ENCODE measurements around a stretch of chr20.

DNA sequence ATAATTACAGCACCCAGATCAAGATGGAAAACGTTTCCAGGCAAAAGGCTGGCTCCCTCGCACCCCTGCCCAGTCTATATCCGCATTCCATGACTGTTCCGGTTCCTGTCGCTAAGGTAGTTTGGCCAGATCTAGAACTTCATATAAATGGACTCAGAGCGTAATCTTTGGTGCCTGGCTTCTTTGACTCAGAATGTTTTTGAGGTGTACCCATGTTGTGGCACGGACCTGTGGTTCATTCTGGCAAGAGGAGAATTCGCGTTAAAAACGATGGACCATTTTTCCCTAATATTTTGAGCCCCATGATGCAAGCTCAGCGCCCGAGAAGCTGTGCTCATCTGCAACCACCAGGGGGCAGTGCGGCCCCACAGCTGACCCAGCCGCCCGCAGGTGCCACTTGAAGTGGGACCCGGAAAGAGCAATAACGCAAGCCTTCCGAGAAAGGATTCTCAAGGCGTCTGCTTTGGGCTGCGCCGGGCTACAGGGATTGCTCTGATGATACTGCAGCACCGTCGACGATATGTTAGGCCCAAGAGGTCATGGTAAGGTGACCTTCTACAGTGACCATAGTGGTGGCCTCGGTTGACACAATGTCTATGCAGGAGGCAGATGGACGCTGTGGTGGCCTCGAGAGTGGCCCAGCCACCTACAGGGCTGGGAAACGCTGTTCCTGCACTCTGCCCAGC lies 160.2 kb downstream of the ZMYND8 start:
- PRO-cap, 3 experiments = no peak in any of the 3 experiments
- RAMPAGE, long total RNA, 4 experiments = no peak in any of the 4 experiments
- RRBS = 15% methylated on average over 6 of the region's 28 CpGs

DNA sequence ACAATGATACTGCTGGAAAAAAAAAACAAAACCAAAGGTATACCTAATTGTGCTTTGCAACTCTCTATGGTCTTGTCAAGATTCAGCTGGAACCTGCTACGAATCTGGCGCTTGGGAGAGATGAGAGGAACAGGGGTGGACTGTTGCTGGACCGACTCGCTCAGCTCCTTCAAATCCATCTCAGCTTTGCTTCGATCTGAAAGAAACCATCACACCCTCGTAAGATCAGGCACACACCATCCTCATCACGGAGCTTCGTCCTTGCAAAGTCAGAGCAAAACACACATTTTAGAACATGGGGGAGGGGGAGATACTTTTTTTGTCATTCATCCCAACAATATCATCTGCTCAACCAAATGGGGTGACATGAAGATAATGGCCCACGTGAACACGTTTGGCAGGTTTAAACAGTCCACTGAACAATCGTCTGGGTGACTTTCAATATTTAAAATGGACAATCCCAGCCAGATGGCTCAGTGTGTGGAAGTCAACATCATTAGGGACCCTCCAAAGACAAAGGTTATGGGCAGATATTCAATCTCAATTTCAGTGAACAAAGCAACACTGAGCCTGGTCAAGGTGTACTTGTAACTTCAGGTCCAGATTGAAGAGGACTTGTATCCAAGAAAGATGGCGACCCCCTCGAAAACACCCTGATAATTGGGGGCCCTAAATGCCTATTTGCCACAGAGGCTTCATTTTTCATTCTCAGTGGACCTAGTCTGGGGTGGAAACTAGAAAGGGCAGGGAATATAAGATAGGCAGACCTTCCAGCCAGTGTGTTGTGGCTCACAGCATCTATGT lies 107.1 kb downstream of the ZMYND8 start:
- PRO-cap, 3 experiments = no peak in any of the 3 experiments
- RAMPAGE, long total RNA, 4 experiments = no peak in any of the 4 experiments
- RRBS = no CpG with 5 or more reads among the region's 13 CpGs

DNA sequence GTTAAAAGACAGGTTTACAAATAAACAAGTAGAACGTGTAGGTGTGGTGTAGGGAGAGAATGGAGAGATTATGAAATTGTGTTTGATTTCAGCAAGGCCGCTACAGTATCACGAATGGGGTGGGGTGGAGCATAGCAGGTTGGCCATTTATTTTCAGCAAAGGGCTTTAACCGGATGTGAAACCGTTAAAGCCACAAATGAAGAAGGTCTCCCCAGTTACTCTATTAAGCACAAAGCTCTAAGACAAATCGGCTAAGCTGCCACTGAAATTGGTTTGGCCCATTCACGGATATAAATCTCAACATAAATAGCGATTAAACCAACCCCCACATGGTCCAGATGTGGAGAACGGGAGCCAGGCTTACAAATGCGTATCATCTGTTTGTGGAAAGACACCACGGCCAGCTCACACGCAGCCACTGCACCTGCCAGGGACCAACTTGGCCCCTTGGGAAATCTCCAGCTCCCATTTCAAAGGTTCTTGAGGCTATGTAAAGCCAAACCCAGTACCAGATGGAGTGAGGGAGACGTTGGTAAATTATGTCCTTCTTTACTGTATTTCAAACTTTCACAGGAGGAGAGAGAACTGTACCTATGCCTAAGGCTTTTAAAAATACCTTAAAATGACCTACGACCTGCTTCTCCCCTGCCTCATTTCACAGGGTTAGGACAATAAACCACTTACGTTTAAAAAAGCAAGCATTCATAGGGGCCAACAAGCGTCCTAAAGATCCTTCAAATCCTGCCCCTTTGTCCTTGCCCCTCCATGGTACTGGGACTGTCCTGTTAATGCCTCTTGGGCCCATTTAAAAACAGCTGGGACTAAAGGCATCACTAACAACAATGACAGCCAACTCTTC lies 93.8 kb downstream of the ZMYND8 start:
- PRO-cap, 3 experiments = no peak in any of the 3 experiments
- RAMPAGE, long total RNA, 4 experiments = no peak in any of the 4 experiments
- RRBS = no CpG with 5 or more reads among the region's 16 CpGs

DNA sequence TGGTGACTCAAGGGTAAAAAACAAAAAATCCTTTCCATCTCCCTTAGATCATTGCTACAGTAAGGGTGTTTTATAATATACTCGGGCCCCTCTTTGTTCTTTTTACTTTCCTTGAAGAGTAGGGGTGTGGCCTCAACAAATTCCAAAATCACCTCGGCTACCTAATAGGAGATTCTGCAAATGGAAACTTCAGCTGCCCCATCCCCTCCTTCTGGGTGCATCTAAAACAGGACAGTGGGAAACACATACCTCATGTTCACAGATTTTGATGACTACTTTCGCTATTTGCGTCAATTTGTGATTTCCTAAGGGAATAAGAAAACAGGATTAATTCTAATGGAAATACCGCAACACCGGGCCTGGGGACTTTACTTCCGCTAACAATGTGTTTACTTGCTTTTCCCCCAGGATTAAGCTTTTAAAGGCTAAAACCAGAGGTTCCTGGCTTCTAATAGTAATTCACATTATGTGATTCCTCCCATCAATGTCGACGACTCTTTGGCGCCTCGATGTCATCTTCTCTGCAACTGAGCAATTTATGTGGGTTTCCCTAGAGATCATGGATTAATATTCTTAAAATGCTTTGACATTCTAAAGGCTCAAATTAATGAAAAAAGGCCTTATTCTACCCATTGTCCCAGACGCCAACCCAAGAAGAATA lies 69.4 kb downstream of the ZMYND8 start:
- PRO-cap, 3 experiments = no peak in any of the 3 experiments
- RAMPAGE, long total RNA, 4 experiments = no peak in any of the 4 experiments
- RRBS = no CpG with 5 or more reads among the region's 12 CpGs

DNA sequence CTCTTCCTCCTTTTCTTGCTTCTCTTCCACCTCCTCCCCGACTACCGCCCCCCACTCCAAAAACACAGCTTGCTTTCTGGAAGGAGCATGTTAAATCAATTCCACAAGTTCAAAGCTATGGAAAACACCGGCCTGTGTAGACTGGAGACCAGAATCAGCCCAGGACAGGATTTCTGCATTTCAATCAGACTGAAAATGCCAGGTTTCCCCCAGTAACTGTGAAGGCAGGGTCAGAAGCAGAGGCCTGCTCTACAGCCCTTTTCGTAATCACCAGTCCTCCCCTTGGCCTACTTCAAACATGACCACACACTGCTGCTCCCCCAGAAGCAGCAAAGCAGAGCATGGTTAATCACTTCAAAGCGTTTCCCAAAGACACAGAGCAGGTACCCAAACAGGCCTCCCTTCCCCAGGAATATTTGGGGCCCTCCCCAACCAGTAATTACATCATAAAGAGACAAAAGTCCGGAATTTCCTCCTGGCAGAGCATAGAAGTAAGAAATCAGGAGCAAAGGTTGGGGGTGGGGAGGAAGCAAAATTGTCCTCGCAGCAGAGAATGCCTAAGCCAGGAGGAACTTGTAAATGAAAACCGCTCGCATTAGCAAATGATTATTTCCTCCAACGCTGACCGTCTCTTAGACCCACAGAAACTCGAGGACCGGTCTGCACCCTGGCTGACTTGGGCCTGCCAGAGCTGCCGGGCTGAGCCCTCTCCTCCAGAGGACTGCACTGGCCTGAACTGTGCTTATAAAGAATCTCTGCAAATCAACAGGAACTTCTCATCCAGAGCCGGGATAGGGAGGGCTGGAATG lies 38.3 kb downstream of the ZMYND8 start:
- PRO-cap, 3 experiments = peak in 3 of 3 experiments; most common plus-strand start position 212 of the sequence (in 2); most common minus-strand start position 715 of the sequence (in 2)
- RAMPAGE, long total RNA, 4 experiments = start-site peak on the minus strand in 2 of 4 experiments, centred at positions 724 to 741 of the sequence, 10 to 42 reads per replicate
- RRBS = 9% methylated on average over 2 of the region's 15 CpGs

- PRO-cap, 3 experiments = no peak in any of the 3 experiments
- RAMPAGE, long total RNA, 4 experiments = no peak in any of the 4 experiments
- RRBS = no CpG with 5 or more reads among the region's 10 CpGs
Measured at GRCh38 chr20:47340647-47341291, 15.7 kb downstream of the ZMYND8 start.

- PRO-cap, 3 experiments = peak in 2 of 3 experiments; most common plus-strand start chr20:47349888 (in 2); most common minus-strand start chr20:47349600 (in 1)
- RAMPAGE, long total RNA, 4 experiments = no peak in any of the 4 experiments
- RRBS = no CpG with 5 or more reads among the region's 9 CpGs
Measured at GRCh38 chr20:47349303-47350042, 7.0 kb downstream of the ZMYND8 start.

DNA sequence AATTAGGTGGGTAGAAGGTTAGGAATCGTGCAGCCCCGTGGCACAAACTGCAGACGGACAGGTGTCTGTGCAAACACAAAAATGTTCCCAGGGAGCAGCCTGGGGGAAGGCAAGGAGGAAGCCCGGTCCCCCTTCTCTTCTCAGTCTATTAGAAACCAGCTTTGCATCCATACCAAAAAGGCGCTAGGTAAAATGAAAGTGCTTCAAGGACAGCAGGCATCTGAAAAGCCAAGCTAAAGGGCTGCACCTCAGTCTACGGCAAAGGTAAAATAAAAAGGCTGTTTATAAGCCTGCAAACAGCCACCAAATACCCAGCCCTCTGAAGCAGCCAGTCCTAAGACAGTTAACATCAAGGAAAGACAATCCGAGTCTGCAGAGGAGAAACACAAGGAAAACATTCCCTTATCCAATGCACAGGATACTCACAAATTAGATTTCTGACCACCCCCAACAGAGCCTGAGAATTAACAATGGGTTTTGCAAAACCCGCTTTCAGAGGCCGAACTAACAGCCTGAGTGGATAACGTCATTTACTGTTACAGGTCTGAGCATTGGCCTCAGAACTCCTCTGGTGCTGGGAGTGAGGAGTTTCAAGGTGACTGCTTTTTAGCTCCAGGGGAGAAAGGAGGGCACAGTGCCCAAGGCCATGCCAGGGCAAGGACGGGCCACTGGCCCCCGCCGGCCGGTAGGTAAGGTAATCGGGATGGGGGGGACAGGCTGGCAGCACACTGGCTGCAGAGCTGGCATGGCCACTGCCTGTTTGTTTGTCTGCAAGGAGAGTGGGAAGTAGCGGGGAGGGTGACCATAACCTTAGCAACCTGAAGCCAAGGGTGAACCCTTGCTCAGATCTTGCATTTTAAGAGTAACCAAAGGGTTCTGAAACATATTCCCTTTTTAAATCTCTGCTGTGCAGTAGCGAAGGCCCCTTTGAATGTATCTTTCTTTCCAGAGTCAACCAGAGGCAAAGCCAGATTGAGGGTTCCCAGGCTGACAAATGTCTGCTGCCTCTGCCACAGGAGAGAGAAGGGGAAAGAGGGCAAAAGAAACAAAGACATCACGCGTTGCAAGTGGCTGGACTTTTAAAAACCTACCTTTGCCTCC lies 4.1 kb downstream of the ZMYND8 start:
- PRO-cap, 3 experiments = peak in 3 of 3 experiments; most common plus-strand start position 697 of the sequence (in 3); most common minus-strand start position 532 of the sequence (in 3)
- RAMPAGE, long total RNA, 4 experiments = start-site peak on the plus strand in 4 of 4 experiments, centred at positions 569 to 573 of the sequence, 5 to 38 reads per replicate; start-site peak on the minus strand in 2 of 4 experiments, centred at positions 504 to 519 of the sequence, 14 to 27 reads per replicate
- RRBS = no CpG with 5 or more reads among the region's 19 CpGs

GRCh38 chr20:47358657-47359480 lies 2.4 kb upstream of the ZMYND8 start:
- PRO-cap, 3 experiments = peak in 3 of 3 experiments; most common plus-strand start chr20:47359376 (in 3); most common minus-strand start chr20:47358858 (in 3)
- RAMPAGE, long total RNA, 4 experiments = no peak in any of the 4 experiments
- RRBS = no CpG with 5 or more reads among the region's 17 CpGs

- PRO-cap, 3 experiments = peak in 2 of 3 experiments; most common minus-strand start chr20:47493559 (in 2)
- RAMPAGE, long total RNA, 4 experiments = no peak in any of the 4 experiments
- RRBS = no CpG with 5 or more reads among the region's 2 CpGs
Measured at GRCh38 chr20:47493496-47494153, 8.1 kb upstream of the NCOA3 start.

GRCh38 chr20:47686392-47687106 lies 98.7 kb downstream of the SULF2 start:
- PRO-cap, 3 experiments = no peak in any of the 3 experiments
- RAMPAGE, long total RNA, 4 experiments = no peak in any of the 4 experiments
- RRBS = 89% methylated on average over 1 of the region's 23 CpGs

DNA sequence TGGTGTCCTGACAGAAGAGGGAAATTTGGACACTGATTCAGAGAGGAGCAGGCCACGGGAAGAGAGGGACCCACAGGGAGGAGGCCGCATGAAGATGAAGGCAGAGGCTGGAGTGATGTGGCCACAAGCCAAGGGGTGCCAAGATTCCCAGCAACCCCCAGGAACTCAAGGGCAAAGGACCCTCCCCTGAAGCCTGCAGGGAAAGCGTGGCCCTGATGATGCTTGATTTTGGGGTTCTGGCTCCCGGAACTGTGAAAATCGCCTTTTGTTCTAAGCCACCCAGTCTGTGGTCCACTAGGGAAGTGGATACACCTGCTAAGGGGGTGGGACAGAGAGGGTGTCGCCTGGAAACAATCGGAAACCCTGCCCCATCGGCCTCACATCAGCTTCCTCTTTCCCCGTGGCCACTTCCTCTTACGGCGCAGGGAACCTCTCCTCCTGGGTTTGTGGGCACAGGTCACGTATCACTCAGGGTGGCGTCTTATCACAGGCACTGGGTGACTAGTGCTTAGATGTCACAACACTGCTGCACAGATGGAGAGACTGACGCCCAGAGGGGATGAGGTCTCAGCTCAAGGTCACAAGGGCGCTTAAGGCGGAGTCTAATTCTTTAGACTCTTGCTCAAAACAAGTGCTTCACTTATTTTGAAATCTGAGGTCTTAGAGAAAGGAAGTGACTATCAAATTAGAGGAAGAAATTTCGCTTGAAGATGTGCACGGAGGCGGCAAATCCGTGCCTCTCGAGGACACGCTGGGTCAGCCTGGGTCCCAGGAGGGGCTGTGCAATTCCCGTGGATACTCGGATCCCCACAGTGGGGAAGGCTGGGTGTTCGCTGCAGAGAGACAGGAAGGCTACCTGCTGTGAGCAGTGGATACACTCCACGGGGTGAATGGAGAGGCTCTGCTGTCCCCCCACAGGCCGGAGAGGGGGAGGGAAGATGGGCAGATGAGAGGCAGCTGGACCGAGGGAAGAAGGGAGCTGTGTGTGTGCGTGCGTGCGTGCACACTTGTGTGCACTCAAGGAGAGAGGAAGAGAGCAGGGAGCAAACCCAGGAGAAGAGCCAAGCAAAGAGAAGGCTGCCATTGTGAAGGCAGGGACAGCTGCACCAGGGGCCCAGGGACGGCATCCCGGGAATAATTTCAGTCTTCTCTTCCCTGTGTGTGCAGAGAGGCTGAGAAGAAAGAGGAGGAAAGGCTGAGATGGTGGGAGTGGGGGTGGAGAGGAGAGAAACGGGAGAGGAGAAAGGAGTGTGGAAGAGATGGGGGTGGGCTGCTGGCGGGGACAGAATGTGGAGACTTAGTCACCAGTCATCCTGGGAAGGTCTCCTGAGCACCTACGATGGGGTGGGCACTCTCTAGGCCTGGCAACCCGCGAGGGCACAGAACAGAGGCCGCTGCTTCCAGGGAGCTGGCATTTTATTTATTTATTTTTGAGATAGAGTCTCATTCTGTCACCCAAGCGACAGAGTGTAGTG lies 57.5 kb downstream of the SULF2 start:
- PRO-cap, 3 experiments = peak in 1 of 3 experiments; most common plus-strand start position 643 of the sequence (in 1)
- RAMPAGE, long total RNA, 4 experiments = no peak in any of the 4 experiments
- RRBS = no CpG with 5 or more reads among the region's 40 CpGs

GRCh38 chr20:48126408-48126834 lies 341.1 kb upstream of the SULF2 start:
- PRO-cap, 3 experiments = no peak in any of the 3 experiments
- RAMPAGE, long total RNA, 4 experiments = no peak in any of the 4 experiments
- RRBS = no CpG with 5 or more reads among the region's 5 CpGs

- PRO-cap, 3 experiments = no peak in any of the 3 experiments
- RAMPAGE, long total RNA, 4 experiments = no peak in any of the 4 experiments
- RRBS = no CpG with 5 or more reads among the region's 10 CpGs
Measured at GRCh38 chr20:48192237-48192644, 407.0 kb upstream of the SULF2 start.

DNA sequence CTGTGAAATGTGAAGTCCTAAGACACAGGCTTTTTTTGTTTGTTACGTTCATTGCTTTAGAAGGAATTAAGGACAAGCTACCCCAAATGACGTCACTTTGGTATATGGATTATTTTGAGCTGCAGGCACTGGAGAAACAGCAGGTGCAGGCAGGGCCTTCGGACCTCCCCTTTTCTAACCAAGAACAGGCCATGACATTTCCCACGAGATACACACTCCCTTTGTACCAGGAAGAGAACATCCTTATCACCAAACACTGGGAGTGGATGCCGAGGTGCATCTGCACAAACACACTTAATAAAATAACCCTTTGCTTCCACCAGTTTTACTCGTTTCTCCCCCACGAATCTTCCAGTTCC lies 418.0 kb upstream of the SULF2 start:
- PRO-cap, 3 experiments = no peak in any of the 3 experiments
- RAMPAGE, long total RNA, 4 experiments = no peak in any of the 4 experiments
- RRBS = no CpG with 5 or more reads among the region's 7 CpGs

- PRO-cap, 3 experiments = no peak in any of the 3 experiments
- RAMPAGE, long total RNA, 4 experiments = no peak in any of the 4 experiments
- RRBS = no CpG with 5 or more reads among the region's 7 CpGs
Measured at GRCh38 chr20:48247786-48248227, 462.5 kb upstream of the SULF2 start.

DNA sequence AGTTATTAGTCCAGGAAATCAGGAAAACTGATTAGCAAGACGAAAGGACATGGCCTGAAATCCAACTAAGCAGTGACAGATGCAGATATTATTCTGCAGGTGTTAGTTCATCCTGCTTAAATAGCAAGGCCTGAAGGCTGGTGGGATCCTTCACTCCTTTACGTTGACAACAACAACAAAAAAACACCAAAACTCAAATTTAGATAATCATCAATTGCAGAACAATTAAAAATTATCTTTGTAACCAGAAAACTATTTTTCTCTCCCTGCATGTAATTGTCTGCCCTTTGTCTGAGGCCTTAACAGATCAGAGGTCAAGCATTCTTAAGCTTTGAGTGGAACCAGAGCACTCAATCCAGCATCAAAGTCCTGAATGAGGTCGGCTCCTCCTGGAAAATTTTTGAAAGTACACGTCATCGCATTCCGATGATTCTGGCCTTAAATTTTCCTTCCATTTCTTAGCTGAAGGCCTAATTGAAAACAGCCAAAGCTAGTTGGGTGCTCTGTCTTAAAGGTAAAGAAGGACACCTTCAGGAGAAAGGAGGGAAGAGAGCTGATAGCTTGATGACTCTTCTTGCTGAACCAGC lies 510.1 kb upstream of the SULF2 start:
- PRO-cap, 3 experiments = no peak in any of the 3 experiments
- RAMPAGE, long total RNA, 4 experiments = no peak in any of the 4 experiments
- RRBS = no CpG with 5 or more reads among the region's 6 CpGs

GRCh38 chr20:48372724-48373431 lies 454.9 kb downstream of the PREX1 start:
- PRO-cap, 3 experiments = no peak in any of the 3 experiments
- RAMPAGE, long total RNA, 4 experiments = no peak in any of the 4 experiments
- RRBS = no CpG with 5 or more reads among the region's 33 CpGs

- PRO-cap, 3 experiments = no peak in any of the 3 experiments
- RAMPAGE, long total RNA, 4 experiments = no peak in any of the 4 experiments
- RRBS = no CpG with 5 or more reads among the region's 9 CpGs
Measured at GRCh38 chr20:48516166-48516547, 311.6 kb downstream of the PREX1 start.

GRCh38 chr20:48652953-48653594 lies 174.7 kb downstream of the PREX1 start:
- PRO-cap, 3 experiments = peak in 1 of 3 experiments; most common plus-strand start chr20:48653493 (in 1); most common minus-strand start chr20:48653383 (in 1)
- RAMPAGE, long total RNA, 4 experiments = start-site peak on the minus strand in 1 of 4 experiments, at chr20:48653380-48653484 at its widest, 14 reads per replicate
- RRBS = no CpG with 5 or more reads among the region's 13 CpGs